Left lung (tissue), 1 donor: ENCODE measurements around a stretch of chr22.

- PRO-cap = no peak
These were observed 916 bp downstream of the NDUFA6 start for GRCh38 chr22:42089623-42090088.

DNA sequence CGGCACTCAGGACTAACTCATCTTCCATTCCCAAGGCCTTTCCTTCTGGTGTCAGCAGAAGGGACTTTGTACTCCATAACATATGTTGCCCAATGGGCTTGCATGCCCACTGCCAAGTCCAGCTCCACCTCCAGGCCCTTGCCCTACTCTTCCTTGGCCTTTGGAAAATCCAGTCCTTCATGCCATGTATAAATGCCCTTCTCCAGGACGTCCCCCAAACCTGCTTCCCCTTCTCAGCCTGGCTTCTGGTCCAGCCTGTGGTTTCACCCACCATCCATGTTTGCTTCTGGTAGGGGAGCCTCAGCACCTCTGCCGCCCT is 377 bp downstream of the CYP2D6 start:
- PRO-cap = no peak

DNA sequence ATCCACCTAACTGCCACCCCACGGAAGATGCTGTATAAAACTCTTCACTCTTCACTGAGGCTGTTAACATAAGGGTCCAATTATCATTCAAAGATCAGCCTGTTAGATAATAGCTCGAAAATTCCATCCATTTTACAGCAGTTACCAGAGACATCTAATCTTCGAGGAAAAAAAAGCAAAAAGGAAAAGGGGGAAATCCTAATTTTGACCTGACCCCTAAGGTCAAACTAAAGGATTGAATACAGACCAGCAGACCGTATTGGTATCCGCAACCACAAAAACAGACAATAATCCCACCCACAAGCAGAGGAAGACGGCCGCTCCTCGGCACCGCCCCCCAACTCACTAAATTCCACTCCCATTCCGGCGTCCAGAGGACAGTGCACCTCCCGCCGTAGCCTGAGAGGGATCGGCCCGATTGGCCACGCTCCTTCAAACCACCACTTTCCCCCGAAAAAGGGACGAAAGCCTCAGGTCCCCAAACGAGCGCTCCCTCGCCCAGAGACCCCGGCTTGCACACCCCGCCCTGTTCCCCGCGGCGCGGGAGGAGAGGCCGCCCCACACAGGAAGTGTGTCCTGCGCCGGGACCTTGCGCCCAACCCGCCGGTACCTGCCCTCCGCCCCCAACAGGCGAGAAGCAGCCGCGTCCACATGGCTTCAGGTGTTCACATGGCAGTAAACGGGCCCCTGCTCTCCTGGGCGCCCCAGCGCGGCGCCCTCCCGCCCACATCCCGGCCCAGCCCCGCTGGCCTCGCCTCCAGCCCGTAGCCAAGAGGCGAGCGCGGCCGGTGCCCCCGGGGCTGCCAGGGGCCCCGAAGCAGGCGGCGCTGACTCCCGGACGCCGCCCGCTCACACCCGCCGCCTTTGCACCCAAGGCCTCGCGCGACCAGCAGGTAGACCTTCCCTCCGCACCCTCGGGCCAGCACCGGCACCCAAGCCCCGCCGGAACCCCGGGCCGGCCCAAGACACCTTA is 1.0 kb downstream of the TCF20 start:
- PRO-cap = unidirectional peak, plus-strand start at position 443 of the sequence

DNA sequence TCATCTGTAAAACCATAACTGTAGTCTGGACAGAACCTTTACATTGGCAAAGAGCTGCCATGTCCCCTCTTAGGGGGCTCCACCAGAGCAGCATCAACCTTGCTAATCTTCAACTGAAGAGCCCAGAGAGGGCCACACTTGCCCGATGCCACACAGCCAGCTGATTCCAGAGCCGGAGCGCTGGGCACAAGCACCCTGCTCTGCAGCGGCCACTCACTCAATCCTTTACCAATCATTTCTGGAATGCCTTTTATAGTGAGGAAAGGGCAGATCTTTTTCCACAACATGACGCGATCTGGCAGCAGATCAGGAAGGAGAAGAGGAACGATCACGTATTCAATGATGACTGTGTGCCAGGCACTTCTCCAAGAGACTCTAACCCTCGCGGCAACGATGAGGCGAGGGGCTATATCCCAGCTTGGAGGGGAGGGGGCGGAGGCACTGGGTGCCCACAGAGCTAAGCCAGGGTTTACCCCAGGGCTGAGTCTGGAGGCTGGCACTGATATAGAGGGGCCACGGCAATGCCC is 56.3 kb upstream of the TCF20 start:
- PRO-cap = unidirectional peak, minus-strand start at position 227 of the sequence

- PRO-cap = no peak
These were observed 70.5 kb upstream of the TCF20 start for GRCh38 chr22:42340538-42341790.

GRCh38 chr22:42343190-42344295 is 73.1 kb upstream of the TCF20 start:
- PRO-cap = bidirectional peak, plus-strand start at chr22:42343720, minus-strand start at chr22:42343653; bidirectional peak, plus-strand start at chr22:42343969, minus-strand start at chr22:42343916

DNA sequence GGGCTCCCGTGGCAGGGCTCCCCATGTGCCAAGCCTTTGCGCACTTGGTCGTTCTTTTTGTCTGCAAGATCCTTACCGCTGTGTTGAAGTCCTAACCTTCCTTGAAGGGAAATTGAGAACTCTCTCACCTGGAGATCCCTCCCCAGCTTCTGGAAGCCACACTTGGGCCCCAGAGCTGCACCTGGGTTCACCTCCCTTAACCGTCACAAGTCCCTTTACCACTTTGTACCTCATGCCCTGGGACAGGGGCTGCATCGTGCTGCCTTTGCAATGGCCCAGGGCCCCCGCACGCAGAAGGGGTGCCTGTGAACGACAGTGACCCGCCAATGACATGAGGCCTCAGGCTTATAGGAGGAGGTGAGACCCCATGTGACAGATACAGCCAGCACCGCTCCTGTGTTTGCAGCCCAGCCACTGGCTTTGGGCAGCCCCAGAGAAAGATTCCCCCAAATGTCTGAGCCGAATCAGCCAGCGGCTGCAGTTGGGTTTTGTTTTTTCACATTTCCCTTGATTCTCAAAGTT is 77.7 kb upstream of the TCF20 start:
- PRO-cap = unidirectional peak, plus-strand start at position 286 of the sequence

DNA sequence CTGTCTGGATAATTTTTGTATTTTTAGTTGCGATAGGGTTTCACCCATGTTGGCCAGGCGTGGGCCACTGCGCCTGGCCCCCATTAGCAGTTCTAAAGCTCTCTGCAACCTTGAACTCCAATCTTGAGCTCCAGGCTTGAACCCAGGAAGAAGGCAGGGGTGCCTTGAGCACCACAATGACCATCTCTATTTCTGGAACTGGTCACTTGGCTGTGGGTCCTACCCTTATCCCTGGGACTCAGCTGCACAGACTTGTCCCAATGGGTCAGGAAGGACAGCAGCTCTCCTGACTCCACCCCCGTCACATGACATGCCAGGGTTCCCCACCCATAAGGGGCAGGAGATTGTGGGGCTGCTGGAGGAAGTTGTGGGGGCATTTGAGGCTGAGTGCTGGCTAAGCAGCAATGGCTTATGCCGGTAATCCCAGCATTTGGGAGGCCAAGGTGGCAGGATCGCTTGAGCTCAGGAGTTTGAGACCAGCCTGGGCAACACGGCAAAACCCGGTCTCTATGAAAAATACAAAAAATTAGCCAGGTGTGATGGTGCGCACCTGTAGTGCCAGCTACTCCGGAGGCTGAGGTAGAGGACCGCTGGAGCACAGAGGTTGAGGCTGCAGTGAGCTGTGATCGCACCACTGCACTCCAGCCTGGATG is 56.2 kb downstream of the NFAM1 start:
- PRO-cap = no peak

DNA sequence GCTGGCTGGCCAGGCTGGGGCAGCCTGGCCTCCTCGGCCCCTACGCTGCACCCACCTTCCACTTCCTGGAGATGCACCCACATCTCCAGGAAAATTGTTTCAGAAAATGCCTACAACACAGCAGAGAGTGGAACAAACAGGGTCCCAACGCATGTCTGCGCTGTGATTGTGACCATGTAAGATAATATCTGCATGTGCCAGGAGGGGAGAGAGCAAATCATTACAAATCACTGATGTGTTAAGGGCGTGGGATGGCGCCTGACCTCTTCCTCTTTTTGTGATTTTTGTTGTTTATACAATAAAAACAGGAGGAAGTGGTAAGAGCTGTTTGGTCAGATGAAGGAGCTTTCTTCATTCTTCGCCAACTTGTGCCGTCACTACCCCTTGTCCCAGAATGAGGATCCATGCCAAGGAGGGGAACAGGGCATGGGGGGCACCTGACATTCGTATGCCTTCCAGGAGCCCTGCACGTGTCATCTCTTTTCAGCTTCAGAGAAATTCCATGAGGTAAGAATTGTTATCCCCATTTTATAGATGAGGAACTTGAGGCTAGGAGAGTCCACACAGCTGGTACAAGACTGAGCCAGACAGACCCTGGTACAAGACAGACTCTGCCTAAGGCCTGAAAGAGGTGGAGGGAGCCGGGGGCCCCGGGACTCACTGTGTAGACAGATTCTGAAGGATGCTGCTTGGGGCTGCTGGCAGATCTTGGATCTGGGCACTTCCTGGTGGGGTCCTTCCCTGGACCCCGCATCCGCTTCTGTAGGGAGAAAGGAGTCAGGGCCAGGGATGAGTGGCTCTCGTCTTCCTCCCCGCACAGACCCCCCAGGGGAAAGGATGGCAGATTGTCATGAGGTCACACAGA is 34.8 kb downstream of the NFAM1 start:
- PRO-cap = no peak

DNA sequence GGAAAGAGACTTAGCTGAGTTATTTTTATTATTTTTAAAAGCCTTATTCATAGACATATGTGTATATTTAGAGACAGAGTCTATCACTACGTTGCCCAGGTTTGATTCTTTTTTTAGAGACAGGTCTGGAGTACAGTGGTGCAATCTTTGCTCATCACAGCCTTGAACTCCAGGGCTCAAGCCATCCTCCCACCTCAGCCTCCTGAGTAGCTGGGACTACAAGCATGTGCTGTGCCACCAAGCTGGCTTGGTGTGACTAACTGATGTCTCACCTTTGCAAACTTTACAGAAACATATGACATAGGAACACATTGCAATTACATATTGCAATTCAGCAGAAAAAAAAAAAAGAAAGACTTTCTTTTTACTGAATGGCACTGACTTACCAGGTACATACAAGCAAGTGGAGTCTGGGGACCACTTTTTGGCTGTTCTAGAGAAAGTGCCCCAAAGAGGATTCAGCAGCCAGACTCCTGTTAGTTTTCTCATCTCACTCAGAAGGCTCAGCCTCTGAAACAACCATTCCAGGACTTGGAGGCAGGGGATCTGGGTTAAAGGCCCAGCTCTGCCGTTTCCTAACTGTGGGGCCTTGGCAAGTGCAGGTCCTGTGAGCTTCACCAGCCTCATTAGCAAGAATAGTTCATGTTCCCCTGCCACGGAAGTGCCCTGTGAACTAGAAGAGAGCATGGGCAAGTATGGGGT is 11.2 kb upstream of the NFAM1 start:
- PRO-cap = no peak

GRCh38 chr22:42623328-42623660 is 8.6 kb upstream of the POLDIP3 start:
- PRO-cap = no peak

GRCh38 chr22:42623661-42624186 is 9.0 kb upstream of the POLDIP3 start:
- PRO-cap = no peak

DNA sequence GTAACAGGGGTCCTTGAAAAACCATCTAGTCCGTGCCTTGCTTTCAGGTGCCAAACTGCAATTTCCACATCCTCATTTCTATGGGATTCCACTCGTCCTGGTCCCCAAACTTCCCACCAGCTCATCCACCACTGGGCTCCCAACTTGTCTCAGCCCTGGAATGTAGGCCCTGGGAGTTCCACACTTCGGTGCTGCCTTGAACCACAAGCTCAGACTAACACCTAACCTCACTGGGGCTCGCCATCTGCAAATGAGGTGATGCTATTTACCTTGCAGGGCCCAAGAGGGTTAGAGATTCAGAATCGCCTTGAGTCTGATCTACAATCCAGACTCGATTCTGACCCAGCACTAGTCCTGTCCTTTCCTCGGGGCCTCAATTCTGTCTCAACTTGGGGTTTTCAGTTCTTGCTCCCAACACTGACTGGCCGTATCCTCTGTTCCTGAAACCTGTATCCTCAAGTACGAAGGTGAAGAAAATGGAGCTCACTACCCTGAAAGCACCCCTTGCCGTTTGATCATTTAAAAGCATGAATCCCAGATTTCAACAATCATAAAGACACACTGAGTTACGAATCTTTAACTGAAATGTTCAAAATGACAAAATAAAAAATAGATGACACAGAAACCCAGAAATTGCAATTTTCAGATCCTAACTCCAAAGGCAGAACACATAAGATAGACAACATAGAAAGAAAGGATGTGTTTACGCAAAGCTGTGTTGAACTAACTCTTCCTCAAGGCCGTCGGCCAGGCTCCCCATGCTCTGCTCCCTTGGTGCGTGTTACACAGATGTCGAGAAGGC is 46.6 kb upstream of the ARFGAP3 start:
- PRO-cap = no peak

- PRO-cap = no peak
These were observed 77.3 kb upstream of the ARFGAP3 start for GRCh38 chr22:42934247-42934911.

DNA sequence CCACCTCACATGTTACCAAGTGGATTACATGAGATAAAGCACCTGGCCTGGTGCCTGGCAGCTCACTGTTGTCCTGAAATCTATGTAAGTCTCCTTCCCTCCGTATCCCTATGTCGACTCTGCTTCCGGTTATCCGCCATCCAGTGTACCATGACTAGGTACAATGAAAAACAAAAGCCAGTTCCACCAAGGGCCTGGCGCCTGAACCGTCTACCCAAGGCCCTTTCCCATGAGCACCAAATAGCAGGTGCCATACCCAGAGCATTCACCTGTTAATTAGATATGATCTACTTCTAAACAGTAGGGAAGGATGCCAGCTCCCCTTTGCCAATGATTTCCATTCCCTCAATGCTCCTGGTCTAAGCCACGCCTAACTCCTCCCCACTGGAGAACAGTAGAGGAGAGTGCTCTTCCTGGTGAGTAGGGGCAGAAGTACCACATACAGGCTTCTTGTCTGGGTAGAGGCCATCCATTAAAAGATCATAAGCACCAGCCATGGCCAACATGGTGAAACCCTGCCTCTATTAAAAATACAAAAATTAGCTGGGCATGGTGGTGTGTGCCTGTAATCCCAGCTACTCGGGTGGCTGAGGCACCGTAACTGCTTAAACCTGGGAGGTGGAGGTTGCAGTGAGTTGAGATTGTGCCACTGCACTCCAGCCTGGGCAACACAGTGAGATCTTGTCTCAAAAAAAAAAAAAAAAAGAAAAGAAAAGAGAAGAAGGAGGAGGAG is 40.7 kb downstream of the PACSIN2 start:
- PRO-cap = no peak

DNA sequence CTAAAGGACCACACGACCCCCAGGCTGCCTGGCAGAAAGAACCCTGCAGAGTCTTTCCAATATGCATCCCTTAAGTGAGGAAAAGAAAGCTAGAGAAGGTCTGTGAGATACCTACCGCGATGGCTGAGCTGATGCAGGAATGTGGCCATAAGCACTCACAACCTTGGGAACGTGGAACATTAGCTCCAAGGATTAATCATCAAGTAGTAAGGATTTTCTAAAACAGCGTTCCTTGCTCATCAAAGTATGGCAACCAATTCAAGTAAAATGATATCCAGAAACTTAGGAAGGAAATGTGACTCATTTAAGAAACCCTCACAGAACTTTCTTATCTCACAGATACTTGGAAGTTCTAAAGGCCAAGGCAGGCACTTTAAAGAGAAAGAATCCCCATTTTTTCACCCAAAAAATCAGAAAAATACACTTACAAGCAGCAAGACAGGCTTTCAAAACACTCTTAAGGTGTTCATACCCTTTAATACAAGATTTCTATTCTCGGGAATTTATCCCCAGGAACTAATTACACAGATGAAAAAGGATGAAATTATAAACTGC is 12.7 kb downstream of the PACSIN2 start:
- PRO-cap = no peak

- PRO-cap = no peak
These were observed 7.4 kb downstream of the PACSIN2 start for GRCh38 chr22:43007468-43008042.

DNA sequence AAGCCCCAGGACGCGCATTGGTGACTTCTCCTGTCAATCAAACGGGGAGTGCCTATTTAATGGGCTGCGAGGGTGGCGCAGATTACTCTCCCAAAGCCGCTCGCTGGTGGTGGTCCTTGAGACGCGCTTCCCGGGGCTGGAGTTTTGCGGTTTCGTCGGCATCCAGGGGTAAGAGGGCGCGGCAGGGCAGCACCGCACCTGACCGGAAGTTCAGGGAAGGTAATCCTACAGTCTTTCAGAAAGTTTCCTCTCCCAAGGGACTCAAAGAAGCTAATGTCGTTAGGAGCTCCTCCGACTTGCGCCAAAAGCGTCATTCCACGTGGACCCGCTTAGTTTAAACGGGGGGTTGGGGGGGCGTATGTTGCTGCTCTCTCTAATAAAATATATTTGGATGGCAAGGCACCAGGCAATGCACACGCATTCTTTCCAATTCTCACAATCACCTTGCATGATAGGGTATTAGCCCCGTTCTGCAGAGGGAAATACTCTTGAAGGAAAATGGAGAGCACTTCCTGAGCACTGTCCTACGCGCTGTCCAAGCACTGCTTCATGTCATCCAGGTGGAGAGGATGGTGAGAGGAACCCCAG is 445 bp upstream of the PACSIN2 start:
- PRO-cap = bidirectional peak, plus-strand start at position 85 of the sequence, minus-strand start outside the sequence

DNA sequence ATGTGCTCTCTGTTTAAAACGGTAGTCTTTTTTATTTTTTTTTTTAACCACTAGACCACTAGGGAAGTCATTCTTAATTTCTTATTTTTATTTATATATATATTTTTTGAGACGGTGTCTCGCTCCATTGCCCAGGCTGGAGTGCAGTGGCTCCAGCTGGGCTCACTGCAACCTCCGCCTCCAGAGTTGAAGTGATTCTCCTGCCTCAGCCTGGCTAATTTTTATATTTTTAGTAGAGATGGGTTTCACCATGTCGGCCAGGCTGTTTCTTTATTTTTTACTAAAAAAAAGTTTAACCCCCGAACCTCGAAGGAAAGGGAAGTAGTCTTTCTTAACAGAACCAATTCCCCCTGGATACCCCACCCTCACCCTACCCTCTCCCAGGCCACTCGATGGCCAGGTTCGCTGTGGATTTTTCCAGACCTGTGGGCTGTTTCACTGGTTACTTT is 2.4 kb downstream of the TSPO start:
- PRO-cap = unidirectional peak, minus-strand start at position 66 of the sequence

DNA sequence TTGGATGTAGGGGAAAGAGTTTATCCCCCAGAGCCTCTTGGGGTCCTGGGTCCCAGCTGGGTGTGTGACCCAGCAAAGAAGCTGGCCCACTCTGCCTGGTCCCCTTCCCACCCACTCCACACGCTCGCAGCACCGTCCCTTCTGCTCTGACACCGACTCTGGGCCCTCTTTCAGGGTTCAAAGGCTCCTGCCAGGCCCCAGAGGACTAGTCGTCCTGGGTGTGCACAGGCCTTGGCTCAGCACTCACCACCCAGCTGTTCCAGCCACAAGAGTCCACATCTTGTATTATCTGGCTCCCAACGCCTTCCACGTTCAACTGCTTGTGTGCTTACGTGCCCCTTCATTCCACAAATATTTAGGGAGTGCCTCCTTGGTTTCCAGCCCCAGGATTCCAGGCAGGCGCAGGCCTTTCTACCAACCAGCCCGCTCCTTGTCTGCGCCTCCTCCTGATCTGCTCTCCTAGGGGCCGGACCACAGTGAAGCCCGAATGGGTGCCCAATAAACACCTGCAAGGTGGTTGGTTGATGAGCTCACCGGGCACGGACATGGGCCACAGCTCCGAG is 70.9 kb downstream of the SCUBE1 start:
- PRO-cap = no peak